Epithelial cell of proximal tubule (primary cell): ENCODE measurements around a stretch of chr13.

DNA sequence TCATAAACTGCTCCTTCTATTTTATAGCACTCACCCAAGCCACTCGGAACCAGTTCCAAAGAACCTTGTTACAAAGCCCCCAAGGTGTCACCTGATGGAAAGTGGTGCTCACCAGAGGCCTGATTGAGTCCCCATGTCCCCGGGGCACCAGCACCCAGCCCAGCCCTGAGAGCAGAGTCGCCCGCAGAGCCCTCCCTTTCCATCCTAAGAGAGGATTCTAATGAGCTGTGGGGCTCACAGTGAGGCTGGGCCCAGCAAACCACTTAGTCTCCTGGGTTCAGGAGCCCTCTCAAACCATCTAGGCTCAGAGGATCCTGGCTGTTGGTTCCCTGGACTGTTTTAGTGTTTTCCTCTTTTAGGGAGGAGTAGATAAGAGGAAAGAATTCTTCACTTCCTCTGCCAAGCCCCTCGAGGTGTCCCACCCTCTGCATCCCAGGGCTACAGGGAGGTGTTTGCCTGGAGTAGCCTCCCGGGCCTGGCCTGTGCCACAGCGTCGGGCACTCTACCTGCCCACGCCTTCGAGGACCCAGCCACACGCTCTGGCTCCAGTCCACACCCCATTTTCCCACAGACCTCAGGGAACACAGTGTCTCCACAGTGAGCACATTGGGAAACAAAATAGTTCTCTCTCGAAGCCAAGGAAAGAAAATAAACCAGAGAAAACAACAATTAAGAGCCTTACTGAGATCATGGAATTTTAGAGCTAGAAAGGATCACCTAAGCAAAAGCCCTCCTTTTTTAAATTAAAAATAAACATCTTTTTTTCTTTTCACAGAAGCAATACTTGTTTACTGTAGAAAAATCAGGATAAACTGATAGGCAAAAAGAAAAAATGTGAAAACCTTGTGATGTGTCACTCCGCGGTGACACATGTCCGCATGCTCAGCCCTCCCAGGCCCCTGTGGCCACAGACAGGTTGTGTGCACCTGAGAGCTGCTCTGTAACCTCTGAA is 34.3 kb downstream of the DHRS12 start:
- RAMPAGE, long total RNA = no peak
- RRBS = no CpG with 5 or more reads among the region's 15 CpGs

DNA sequence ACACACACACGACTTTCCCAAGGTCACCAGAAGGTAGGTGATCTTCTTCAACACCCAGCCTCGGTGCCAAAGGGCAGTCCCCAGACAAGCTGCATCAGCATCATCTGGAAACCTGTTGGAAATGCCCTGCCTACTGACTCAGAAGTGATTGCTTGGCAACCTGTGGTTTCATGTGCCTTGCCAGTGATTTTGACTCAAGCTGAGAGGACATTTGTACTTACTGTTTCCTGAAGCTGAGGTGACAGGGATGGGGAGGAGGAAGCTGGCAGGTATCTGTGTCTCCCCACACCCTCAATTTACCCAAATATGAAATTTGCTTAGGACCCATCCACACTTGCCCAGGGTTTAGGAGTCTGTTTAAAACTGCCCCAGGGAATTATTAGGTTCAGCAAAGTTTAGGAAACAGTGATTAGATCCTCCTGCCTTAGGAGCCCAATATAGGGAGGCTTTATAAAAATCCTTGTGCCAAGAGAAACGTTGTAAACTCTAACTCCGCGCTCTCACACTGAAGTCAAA is 1.7 kb downstream of the DHRS12 start:
- RAMPAGE, long total RNA = no peak
- RRBS = no CpG with 5 or more reads among the region's 5 CpGs

DNA sequence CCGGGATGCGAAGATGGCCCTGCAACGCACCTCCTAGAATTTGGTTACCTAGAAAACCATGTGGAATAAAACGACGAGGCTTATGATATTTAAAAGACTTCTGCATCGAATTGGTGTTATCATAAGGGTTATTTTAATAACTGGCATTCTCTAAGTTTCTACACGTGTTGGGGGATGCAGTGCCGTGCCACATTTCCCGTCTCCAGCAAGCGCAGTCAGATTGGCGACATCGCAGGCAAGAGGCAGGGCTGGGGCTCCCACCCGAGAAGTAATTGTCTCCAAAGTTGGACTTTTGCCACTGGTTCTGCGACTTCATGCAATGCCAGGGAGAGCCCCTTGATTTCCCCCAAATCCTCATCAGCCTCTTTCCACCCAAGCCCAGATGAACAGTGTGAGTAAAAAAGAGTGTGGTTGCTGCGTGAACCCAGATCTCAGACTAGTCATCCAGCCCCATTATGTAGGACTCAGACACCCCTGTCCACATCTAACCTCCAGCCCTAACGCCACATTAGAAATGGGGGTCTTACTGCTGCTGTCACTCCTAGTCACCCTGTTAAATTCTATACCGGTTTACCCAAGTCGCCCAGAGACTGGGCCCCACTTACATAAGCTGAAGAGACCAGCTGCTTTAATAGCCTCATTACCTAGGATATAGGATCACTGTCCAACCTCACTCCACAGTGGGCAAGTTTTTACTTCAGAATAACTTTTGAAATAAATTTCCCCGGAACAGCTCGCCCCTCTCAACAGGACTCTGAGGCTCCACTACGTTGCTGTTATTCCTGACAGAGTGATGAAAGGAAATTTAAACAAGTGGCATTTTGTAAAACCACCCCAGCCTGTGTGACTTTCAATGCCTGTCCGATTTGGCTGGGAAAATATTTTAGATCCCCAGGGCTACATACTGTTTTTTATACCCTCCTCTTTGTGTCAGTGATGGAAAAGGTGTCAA is 724 bp upstream of the DHRS12 start:
- RAMPAGE, long total RNA = no peak
- RRBS = 0% methylated on average over 1 of the region's 22 CpGs

- RAMPAGE, long total RNA = no peak
- RRBS = no CpG with 5 or more reads among the region's 13 CpGs
These were observed 11.2 kb upstream of the DHRS12 start for GRCh38 chr13:51814911-51815756.

DNA sequence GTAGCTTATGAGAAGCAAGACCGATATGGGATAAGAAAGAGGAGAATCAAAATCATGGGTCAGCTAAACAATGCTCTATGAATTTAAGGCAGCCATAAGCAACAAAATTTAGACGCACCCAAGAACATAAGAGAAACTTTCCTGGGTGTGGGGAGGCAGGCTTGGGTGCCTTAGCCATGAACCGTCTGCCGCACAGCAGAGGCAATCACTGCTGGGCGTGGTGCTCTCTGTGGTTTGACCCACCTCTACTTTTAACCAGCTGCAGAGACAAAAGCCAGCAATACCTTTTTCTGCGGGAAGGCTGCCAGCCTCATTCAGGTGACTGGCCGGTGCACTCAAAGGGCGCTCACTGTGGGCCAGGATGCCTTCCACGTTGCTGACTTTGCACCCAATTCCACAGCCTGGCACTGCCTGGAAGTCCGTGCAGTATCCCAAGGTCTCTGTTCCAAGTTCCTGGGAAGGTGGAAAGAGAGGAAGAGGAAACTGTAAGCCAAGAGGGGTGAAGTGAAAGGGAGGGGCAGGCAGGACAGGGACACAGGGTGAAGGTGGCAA is 69.1 kb downstream of the ATP7B start:
- RAMPAGE, long total RNA = no peak
- RRBS = no CpG with 5 or more reads among the region's 10 CpGs

DNA sequence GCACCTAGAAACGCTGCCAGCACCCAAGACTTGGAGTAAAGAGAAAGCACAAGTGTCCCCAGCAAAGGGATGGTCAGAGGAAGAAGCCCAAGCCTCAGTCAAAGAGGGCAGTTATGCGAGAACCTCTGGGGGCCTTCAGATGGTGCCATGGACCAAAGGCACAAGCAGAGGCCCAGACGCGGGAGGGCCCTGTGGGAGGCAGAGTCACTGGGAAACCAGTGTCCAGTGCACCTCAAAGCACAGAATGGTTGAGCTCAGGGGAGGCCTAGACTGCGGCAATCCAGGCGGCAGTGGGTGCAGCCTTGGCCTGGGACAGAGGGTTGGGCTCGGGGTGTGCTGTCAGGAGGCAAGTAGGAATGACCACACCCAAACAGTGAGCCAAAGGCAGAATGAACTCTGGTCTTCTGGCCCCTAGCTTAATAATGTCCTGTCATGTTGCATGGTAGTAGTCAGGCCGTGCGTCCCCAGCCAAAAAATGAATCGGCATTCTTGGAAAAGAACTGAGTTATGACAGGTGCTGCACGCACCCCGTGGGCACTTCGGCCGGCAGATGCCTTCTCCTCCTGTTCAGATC is 56.1 kb downstream of the ATP7B start:
- RAMPAGE, long total RNA = no peak
- RRBS = no CpG with 5 or more reads among the region's 14 CpGs

DNA sequence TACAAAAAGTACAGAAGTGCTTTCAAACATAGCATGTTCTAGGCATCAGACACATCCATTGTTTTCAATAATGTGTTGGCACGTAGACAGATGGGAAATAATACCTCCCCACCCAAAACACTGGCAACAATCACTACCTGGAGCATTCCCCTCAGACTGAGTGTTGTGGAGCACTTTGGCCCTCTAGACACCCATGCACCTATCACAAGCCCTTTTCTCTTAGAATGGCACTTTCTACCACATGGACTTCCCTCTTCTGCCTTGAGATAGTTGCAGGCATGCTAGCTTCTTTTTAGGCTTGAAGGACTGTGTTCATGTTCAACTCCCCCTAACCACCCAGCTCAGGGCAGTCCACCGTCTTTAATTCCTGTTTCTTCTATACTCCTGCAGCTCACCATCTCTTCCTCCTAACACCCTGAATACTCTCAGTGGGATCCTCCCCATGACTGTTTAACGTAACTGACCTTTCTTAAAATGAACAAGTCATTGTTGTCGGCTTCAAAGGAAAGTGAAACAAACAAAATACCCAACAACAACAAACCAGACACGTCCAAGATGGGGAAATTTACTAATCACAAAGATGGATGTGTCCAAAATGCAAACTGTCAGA is 43.3 kb downstream of the ATP7B start:
- RAMPAGE, long total RNA = no peak
- RRBS = no CpG with 5 or more reads among the region's 5 CpGs

DNA sequence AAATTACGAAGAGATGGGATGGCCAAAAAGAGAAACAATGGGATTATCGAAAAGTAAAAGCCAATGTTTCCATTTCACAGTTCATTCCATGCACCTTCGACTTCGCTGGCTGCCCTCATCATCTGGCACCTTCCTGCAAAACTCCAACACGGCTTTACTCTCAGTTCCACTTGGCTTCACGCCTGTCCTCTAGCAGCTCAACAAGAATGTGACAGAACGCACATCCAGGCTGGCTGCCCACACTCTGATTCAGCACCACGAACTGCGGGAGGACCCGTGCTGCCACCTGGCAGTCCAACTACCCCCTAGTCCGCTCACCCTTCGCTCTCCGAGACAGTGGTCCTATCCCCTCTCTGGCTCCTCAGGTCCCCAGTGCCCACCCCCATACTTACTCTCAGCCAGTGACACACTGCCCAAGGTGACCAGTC is 11.7 kb downstream of the ATP7B start:
- RAMPAGE, long total RNA = no peak
- RRBS = no CpG with 5 or more reads among the region's 13 CpGs

DNA sequence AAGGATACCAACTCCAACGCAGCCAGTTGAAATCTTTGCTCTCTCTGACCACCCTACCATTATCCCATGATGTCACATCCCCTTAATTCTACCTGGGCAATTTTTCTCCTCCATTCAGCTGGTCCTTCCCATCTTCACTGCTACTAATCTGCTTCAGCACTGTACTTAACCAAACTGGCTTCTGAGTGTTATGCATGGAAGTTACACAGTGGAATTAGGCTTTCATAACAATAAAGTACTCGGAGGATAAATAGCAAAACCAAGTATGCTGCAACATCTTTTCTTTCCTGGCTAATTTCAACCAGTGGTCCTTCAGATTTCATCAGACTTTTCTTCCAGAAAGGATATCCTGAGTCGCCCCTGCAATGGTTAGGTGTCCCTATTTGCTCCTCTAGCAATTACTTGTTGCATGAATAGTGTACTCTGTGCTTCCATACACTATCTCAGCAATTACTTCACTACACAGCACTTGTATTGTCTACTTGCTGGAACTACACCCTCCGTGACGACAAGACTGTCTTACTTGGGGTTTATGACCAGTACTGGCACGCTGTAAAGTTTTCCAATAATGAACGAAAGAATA is 34.0 kb upstream of the NEK3 start:
- RAMPAGE, long total RNA = no peak
- RRBS = no CpG with 5 or more reads among the region's 7 CpGs

GRCh38 chr13:52235991-52236477 is 76.6 kb upstream of the NEK3 start:
- RAMPAGE, long total RNA = no peak
- RRBS = no CpG with 5 or more reads among the region's 5 CpGs

DNA sequence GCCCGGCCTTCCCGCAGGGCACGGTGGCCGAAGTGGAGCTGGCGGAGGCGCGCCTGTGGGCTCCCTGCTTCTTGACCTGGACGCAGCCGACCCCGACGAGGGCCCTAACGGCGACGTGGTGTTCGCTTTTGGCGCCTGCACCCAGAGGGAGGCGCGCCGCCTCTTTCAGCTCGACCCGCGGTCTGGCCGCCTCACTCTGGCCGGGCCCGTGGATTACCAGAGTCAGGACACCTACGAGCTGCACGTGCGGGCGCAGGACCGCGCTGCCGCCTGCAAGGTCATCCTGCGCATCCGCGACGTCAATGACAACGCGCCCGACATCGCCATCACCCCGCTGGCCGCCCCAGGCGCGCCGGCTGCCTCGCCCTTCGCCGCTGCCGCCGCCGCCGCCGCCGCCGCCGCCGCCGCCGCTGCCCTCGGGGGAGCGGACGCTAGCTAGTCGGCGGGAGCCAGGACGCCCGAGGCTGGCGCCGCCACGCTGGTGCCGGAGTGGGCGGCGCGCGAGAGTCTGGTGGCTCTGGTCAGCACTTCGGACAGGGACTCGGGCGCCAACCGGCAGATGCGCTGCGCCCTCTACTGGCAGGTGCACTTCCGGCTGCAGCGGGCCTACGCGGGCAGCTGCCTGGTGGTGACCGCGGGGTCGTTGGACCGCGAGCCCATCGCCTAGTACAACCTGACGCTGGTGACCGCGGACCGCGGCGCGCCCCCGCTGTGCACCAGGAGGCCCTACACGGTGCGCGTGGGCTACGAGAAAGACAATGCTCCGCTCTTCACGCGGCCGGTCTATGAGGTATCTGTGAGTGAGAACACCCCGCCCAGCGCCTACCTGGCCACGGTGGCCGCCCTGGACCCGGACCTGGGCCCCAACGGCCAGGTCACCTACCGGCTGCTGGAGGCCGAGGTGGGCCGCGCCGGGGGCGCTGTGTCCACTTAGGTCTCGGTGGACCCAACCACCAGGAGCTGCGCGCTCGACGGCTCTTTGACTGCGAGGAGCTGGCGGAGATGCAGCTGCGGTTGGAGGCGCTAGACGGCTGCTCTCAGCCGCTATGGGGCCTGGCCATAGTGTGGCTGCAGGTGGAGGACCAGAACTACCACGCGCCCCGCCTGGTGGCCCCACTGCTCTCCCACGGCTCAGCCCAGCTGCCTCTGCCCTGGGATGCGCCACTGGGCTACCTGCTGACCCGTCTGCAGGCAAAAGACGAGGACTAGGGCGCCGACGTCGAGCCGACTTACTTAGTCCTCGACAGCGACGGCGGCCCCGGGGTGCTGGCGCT is 172.5 kb downstream of the OLFM4 start:
- RAMPAGE, long total RNA = no peak
- RRBS = 15% methylated on average over 13 of the region's 147 CpGs

- RAMPAGE, long total RNA = no peak
- RRBS = no CpG with 5 or more reads among the region's 3 CpGs
These were observed 1094.4 kb downstream of the OLFM4 start for GRCh38 chr13:54123079-54123408.

DNA sequence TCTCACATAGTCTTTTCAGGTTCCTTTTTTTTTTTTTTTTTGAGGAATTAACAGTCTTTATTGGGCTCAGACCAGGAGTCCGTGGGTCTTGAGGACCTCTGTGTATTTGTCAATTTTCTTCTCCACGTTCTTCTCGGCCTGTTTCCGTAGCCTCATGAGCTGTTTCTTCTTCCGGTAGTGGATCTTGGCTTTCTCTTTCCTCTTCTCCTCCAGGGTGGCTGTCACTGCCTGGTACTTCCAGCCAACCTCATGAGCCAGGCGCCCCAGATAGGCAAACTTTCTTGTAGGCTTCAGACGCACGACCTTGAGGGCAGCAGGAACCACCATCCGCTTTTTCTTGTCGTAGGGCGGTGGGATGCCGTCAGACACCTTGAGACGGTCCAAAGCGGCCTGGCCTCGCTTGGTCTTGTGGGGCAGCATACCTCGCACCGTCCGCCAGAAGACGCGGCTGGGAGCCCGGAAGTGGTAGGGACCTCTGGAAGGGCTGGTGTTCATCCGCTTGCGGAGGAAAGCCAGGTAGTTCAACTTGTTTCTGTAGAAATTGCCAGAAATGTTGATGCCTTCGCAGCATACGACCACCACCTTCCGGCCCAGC is 1412.1 kb downstream of the OLFM4 start:
- RAMPAGE, long total RNA = no peak
- RRBS = no CpG with 5 or more reads among the region's 26 CpGs

DNA sequence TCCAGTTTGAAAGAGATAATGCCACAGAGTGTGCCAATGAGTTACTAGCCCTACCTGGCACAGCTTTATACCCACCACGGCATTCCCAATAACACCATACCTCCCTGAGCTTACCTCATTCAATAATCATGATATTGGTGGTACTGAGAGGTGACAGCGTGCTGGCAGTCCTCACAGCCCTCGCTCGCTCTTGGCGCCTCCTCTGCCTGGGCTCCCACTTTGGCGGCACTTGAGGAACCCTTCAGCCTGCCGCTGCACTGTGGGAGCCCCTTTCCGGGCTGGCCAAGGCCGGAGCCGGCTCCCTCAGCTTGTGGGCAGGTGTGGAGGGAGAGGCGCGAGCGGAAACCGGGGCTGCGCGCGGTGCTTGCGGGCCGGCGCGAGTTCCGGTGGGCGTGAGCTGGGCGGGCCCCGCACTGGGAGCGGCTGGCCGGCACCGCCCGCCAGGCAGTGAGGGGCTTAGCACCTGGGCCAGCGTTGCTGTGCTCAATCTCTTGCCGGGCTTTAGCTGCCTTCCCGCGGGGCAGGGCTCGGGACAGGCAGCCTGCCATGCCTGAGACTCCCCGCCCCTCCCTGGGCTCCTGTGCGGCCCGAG is 405.3 kb upstream of the PRR20A start:
- RAMPAGE, long total RNA = no peak
- RRBS = 94% methylated on average over 5 of the region's 37 CpGs

DNA sequence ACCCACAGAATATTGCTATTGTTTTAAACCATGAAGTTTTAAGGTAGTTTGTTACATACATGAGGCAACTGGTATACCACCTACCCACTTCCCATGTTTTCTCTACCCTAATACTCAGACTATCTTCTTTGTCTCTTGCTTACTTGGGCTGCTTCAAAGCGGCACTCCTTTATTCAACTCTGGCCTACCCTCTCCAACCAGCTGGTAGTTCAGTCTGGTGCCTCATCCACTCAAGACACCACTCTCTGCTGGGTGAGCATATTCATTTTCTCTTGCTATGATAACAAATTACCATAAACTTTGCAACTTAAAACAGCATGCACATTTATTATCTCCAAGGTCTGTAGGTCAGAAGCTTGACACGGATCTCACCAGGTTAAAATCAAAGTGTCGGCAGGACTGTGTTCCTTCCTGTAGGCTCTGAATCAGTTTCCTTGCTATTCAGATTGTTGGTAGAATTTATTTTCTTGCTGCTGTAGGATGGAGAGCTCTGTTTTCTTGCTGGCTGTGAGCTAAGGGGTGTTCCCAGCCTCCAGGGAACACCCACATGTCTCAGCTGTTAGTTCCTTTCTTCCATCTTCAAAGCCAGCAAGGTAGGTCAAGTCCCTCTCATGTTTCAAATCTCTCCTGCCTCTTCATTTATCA is 666.0 kb downstream of the DIAPH3 start:
- RAMPAGE, long total RNA = no peak
- RRBS = no CpG with 5 or more reads among the region's 3 CpGs

GRCh38 chr13:59531298-59532267 is 632.1 kb downstream of the DIAPH3 start:
- RAMPAGE, long total RNA = no peak
- RRBS = no CpG with 5 or more reads among the region's 13 CpGs

GRCh38 chr13:59633211-59633997 is 530.3 kb downstream of the DIAPH3 start:
- RAMPAGE, long total RNA = no peak
- RRBS = no CpG with 5 or more reads among the region's 12 CpGs

DNA sequence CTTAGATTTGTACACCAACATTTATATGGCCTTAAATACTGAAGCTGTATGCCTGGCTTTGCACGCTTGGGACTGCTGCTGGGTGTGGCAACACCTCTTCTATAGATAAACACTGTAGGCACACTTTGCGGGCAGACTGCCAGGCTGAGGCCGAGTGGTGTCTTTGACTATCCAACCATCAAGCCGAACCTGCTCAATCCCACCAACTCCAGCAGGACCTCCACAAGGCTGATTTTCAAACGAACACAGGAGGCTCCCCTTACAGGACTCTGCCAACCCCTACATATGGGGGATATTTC is 154.2 kb downstream of the DIAPH3 start:
- RAMPAGE, long total RNA = no peak
- RRBS = no CpG with 5 or more reads among the region's 5 CpGs

GRCh38 chr13:60261444-60262032 is 97.8 kb upstream of the DIAPH3 start:
- RAMPAGE, long total RNA = no peak
- RRBS = no CpG with 5 or more reads among the region's 11 CpGs

GRCh38 chr13:66994994-66995156 is 235.3 kb downstream of the PCDH9 start:
- RAMPAGE, long total RNA = no peak
- RRBS = no CpG with 5 or more reads among the region's 4 CpGs